PC-3 (cell line): Measurements from ENCODE around the genes SMIM7 and F2RL3.

GRCh38 chr19:16345364-16345836 is 20.8 kb downstream of the KLF2 start:
- RAMPAGE, long total RNA, result no peak

GRCh38 chr19:16373216-16374154 is 48.9 kb downstream of the KLF2 start:
- RAMPAGE, long total RNA, result no peak

DNA sequence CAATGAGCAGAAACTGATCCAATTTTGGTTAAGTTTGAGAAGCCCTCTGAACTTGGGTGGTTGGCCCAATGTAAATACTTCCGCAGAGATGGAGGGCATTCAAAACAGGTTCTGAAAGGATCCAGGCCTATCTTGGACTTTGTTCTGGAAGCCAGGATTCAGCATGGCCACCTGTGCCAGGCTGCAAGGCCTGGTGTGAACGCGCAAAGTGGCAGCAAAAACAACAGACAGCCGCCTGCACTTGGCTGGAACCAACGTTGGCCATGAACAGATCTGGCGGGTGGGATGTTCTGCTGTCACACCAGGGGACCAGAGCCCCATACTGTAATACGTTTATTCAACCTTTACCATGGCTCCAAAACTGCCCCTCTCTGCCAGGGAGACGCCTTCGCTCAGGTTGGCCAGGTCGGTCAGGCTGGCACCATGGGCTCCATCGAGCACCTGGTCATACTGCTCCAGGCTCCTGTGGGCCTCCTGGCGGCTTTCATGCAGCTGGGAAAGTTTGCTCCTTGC is 69.7 kb downstream of the EPS15L1 start:
- RAMPAGE, long total RNA, result no peak

GRCh38 chr19:16540733-16541434 is 1.4 kb downstream of the CHERP start:
- RAMPAGE, long total RNA, result no peak

GRCh38 chr19:16566097-16566599 is 6.1 kb downstream of the SLC35E1 start:
- RAMPAGE, long total RNA, result no peak

DNA sequence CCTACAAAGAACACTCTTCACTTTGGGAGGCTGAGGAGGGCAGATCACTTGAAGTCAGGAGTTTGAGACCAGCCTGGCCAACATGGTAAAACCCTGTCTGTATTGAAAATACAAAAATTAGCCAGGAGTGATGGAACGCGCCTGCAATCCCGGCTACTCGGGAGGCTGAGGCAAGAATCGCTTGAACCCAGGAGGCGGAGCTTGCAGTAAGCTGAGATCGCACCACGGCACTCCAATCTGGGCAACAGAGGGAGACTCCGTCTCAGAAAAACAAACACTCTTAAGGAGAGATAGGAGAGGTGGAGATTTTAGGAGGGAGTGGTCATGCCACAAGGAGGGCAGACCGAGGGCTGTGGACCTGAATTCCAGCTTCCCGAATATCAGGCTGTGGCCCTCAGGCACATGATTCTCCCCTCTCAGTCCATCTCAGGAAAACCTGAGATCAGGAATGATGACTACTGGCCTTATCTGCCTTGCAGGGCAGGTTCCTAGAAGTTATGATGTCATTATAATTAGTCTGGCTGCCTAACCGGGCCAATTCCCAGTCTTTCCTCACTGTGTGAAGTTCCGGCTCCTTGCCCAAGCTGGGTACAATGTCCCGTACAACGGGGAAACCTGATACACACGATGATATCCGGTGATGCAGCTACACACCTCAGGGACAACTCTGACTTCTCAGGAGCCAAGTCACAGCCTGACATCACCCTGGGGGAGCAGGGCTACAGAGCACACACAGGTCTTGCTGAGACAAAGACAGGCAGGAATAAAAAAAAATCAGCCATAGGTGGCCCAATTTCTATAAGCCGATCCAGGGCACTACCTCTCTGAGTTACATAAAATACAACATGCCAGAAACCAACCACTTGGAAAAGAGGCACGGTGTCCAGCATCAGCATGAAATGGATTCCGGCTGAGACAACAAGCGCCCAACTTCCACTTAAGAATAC is 2.4 kb downstream of the SLC35E1 start:
- RAMPAGE, long total RNA, result no peak

GRCh38 chr19:16591008-16591751 is 19.0 kb upstream of the SLC35E1 start:
- RAMPAGE, long total RNA, result no peak

DNA sequence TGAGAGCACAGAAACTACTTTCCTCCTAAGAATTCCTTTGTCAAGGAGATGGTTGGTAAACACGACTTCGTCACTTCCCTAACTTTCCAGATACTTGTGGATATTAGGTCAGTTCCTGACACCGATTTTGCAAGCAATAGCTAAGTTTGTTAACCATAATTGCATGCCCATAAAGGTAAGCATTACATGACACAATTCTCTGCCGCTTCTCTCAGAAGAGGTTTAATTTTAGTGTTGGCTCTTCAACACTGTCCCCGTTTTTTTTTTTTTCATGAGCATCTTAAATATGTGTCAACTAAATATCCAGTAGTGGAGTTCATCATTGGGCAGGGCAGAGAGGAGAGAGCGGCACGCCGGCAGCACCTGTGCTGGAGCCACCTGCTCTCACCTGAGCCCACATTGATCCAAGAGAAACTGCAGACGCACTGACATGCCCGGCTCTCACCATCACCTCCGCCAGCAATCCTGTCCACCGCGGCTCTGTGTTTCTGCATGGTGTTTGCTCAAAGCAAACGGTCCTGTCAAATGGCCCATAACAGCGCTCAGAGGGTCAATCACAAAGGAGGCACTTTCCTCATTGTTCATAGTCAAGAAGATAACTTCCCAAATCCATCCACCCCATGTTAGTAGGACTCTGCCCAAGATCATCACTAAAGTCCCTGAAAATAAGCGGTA is 2.6 kb downstream of the MED26 start:
- RAMPAGE, long total RNA, result no peak

DNA sequence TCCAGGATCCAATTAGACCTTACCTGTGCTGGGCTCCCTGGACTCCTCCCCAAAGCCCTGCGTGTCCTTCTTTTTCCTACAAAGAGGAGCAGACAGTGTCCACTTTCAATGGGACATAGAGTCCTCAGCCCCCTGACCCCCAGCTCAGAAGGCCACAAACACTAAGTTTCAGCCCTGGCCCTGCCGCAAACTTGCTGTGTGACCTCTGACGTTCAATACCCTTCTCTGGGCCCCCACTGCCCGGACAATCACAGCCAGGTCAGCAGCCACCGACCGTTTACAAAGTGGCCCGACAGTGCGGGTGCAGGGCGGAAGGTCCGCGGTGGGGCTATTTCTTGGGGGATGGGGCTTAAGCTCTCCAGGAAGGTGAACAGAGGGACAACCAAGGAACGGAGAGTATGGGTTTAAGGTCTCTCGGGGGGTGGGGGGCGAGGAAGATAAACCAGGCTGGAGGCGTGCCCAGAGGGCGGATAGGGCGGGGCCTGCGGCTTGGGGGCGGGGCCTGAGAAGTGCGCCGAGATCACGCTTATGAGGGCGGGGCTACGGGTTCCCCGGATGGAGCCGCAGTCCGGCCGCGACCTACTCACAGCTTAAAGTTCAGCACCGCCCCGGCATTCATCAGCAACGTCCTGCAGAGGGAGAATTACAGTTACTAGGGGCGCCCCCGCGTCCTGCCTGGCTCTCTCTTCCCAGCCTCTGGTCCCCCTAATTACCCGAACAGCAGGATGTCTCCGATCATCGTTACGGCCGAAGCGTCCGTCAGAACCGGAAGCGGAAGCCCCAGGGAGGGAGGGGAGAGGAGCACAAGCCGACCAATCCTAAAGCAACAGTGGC is at the start of gene SMIM7:
TSS of gene SMIM7 (minus strand) at position 773 of the 834 bp plus-strand sequence.
- RAMPAGE, long total RNA, result no peak

GRCh38 chr19:16869354-16870035 is 19.3 kb upstream of the F2RL3 start:
- RAMPAGE, long total RNA, result no peak

GRCh38 chr19:16877020-16877388 is 11.8 kb upstream of the F2RL3 start:
- RAMPAGE, long total RNA, result no peak

DNA sequence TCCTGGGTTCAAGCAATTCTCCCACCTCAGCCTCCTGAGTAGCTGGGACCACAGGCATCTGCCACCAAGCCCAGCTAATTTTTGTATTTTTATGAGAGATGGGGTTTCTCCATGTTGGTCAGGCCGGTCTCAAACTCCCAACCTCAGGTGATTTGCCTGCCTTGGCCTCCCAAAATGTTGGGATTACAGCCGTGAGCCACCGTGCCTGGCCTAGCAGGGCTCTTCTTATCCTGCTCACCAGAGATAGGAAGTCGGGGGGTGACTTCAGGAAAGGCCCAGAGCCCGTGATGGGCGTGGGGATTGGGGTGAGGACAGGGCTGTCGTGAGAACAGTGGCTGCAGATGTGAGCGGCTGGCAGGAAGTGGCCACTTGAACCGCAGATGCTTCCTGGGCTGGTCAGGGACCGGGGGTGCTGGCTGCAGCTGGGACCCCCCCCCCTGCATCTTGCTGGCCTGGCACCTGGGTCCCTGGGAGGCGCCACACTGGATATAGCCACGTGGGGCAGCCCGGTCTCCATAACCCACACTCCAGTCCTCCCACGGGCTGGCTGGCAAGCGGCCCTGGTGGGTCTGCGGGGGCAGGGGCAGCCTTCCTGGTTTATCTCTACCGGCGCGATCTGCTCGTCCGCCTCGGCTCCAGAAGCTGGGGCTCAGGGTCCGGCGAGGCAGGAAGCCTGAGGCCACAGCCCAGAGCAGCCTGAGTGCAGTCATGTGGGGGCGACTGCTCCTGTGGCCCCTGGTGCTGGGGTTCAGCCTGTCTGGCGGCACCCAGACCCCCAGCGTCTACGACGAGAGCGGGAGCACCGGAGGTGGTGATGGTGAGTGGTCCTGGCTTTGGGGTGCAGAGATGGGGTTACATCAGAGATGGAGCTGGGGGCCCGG is at the start of gene F2RL3:
TSS of gene F2RL3 (plus strand) at position 518 of the 881 bp plus-strand sequence.
- RAMPAGE, long total RNA, result no peak

DNA sequence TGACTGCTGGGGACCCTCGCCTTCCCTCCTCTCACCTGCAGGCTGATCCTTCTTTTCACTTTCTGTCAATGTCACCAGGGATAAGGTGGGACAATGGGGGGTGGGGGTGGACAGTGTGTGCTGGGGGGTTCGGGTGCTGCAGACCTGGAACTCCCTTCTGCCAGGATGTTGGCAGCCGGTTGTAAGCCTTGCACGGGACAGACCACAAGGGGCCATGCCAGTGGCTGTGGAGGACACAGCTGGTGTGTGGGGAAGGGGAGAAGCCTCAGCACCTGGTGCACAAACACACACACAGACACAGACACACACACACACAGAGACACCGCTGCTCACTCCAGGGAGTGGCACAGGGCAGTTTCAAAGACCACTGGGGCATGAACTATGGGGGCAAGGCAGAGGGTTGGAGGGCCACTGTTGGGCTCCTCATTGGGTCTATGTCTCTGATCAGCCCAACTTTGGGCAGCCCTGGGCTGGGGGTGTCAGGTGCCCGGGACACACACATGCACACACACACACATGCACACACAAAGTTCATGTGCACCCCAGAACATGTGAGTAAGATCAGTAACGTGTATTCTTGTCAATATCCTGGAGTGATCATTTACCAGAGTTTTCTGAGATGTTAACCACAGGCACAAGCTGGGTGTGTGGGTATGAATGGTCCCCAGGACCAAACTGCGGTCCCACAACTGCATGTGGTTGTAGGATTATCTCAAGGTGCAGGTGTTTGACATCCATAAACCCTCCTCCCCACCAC is 3.8 kb downstream of the F2RL3 start:
- RAMPAGE, long total RNA, result no peak

DNA sequence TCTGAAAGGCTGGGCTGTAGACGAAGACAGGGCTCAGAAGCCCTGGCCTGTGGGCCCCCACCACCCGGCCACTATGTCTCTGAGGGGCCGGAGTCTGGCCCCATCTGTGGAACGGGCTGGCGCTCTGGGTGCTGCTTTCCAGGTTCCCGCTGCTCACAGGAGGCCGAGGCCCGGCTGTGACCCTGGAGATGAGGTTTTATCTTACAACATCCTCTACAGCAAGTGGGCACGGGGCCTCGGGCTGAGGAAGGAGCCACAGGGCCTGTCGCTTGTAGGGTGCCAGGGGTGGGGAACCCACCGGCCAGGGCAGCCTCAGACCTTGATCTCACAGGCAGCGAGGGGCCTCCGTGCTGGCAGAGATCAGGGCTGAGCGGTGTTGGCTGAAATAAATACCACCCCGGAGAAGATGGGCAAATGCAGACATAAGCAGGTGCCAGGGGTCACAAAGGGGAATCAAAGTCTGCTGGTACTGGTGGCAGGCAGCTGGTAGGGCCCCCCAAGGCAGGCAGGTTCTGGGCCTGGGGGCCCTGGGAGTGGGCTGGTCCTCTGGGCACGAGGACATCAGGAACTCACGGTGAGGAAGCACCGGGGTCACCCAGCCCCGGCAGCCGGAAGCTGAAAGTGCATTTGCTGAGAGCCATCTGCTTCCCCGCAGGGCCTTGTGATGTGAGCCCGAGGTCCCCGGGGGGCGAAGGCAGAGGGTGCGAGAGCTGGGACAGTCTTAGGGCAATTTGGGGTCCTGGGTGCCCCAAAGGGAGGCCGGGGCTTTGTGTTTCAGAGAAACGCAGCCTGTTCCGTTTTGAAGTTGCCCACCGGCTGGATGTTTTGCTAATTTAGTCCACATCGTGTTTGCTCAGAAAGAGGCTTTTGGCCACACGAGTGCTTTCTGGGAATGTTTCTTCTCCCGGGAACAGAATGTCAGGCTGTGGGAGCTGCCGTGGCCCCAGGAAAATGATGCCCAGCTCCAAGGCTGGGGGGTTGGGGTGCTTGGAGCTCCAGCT is 4.7 kb downstream of the F2RL3 start:
- RAMPAGE, long total RNA, result no peak

- RAMPAGE, long total RNA, result no peak
These were observed 8.0 kb downstream of the F2RL3 start for GRCh38 chr19:16896754-16897315.

GRCh38 chr19:17022046-17022709 is 4.4 kb downstream of the CPAMD8 start:
- RAMPAGE, long total RNA, result no peak

DNA sequence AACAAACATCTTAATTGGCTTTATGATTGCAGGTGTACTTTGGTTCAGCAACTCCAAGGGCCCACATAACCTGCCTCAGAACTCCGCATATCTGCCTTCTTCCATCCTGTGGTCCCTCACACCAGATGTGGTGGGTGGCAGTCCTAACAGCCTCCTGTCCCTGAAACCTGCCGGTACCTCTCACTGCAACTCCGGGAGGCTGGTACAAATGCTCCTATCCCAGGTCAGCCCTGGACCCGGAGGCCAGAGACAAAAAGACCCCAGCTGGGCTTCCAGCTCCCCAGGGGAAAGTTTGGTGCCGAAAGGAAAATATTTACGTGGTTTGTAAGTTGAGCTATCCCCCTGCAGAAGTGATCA is 15.0 kb upstream of the CPAMD8 start:
- RAMPAGE, long total RNA, result no peak

GRCh38 chr19:17052847-17053474 is 22.3 kb downstream of the HAUS8 start:
- RAMPAGE, long total RNA, result no peak

GRCh38 chr19:17091579-17092535 is 16.3 kb downstream of the MYO9B start:
- RAMPAGE, long total RNA, result no peak

- RAMPAGE, long total RNA, result no peak
These were observed 22.0 kb downstream of the MYO9B start for GRCh38 chr19:17097477-17098123.